Vermiform appendix (tissue), 1 donor: ENCODE measurements around the genes PLBD2 and RBM19.

GRCh38 chr12:113158106-113158632 lies 8.6 kb downstream of the CFAP73 start:
- PRO-cap, result no peak

DNA sequence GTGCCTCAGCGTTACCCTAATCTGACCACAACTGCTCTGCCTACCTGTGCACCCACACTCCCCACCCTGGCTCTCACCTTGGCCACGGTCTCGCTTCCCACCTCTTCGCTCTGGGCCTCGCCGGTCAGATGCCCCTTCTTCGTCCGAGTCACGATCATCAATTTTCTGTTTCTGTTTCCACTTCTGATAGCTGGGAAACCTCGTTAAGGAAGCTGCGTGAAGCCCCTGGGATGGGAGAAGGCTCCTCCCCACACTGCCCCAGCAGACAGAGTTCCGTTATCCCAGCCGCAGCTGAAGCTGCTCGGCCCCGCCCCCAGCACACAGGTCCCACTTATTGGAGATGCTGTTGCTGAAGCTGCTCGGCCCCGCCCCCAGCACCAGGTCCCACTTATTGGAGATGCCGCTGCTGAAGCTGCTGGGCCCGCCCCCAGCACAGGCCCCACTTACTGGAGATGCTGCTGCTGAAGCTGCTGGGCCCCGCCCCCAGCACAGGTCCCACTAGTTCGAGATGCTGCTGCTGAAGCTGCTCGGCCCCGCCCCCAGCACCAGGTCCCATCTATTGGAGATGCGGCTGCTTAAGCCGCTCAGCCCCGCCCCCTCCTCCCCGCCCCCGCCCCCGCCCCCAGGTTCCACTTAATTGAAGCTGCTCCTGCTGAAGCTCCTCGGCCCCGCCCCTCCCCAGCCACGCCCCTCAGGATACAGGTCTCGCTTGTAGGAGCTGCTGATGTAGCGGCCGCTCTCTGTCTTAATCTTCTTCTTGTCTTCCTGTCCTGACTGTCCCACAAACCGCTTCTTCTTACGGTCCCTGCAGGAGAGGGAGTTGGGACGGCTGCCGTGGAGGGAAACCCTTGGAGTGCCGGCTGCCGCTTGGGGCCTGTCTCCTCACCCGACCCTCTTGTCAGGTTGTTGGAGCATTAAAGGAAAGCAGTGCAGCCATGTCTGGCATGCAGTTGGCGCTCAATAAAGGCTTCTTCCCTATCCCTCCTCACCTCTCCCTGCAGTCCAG lies 12.0 kb downstream of the CFAP73 start:
- PRO-cap, result no peak

DNA sequence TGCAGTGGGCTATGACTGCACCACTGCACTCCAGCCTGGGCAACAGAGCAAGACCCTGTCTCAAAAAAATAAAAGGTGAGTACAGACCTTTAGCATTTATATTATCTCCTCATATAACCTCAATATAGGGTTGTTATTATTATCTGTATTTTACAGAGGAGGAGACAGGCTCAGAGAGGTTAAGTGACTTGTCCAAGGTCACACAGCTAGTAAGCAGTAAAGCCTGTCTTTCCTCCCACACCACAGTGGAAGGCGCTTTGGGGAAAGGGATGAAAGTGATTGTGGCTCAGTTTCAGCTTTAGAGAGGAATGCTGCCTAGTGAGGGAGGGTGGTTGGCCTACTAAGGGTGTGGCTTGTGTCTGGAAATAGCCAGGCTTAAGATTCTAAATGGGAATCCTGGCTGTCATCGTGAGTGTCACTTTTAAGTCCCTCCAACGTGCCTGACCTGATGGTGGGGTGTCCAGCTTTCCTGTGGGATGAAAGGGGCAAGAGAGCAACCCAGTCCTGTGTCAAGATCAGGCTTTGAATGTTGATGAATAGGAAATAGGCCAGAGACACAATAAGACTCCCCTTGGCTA lies 7.4 kb downstream of the TPCN1 start:
- PRO-cap, result no peak

GRCh38 chr12:113233839-113234344 lies 12.6 kb downstream of the TPCN1 start:
- PRO-cap, result no peak

- PRO-cap, result unidirectional peak, minus-strand start at chr12:113271993
Measured at GRCh38 chr12:113271707-113272908, 50.8 kb downstream of the TPCN1 start.

- PRO-cap, result no peak
Measured at GRCh38 chr12:113288167-113289050, 46.5 kb downstream of the SLC8B1 start.

GRCh38 chr12:113357992-113359335 lies at the start of gene PLBD2:
Gene PLBD2 (plus strand): TSS chr12:113358587.
- PRO-cap, result bidirectional peak, plus-strand start at chr12:113358590, minus-strand start at chr12:113358421

GRCh38 chr12:113392986-113393584 lies 10.6 kb downstream of the SDS start:
- PRO-cap, result no peak

- PRO-cap, result no peak
Measured at GRCh38 chr12:113899526-113900620, 66.3 kb downstream of the RBM19 start.

- PRO-cap, result no peak
Measured at GRCh38 chr12:113914023-113914436, 52.1 kb downstream of the RBM19 start.

- PRO-cap, result bidirectional peak, plus-strand start at chr12:113966535, minus-strand start at chr12:113966325
Measured at GRCh38 chr12:113966192-113966805, at the start of gene RBM19. Gene RBM19 (minus strand): TSS chr12:113966325.

DNA sequence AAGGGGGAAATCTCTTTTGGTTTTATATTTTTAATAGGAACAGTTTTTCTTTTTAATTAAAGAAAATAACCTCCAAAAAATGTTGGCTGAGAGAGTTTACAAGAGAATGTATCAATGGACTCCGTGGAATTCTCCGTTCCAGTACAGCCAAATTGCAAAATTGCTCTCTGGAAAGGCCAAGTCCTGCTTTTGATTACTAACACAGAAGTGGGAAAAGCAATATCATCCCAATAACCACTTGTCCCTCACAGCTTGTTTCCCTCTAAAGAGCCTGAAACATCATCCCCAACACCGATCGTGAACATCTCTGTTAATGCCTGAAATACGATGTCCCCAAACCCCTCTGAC lies 36.8 kb downstream of the TBX5 start:
- PRO-cap, result no peak

- PRO-cap, result no peak
Measured at GRCh38 chr12:114409457-114410027, 3.6 kb upstream of the TBX5 start.

DNA sequence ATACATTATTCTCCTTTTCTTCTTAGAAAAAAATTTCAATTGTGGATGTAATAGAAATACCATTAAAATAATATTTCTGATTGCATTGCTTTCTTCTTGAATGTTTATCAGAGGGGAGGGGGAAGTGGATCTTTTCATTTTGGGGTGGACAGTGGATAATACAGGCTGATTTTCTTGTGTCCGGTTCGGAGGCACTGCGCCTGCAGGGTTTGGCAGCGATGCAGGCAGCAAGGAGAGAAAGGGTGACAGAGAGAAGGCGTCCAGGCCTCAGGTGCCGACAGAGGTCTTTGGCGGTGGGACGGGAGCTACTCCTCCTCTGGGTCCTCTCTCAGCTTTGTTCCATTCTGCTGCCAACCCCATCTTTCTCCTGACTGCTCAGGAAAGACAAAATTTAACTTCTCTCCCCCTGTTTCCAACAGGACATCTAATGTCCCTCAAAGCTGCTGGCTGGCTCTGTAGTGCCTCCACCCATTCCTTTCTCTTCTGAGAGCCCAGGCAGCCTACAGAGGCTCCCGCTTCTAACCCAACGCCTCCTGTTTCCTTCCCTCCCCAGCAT lies 6.9 kb upstream of the TBX5 start:
- PRO-cap, result no peak

DNA sequence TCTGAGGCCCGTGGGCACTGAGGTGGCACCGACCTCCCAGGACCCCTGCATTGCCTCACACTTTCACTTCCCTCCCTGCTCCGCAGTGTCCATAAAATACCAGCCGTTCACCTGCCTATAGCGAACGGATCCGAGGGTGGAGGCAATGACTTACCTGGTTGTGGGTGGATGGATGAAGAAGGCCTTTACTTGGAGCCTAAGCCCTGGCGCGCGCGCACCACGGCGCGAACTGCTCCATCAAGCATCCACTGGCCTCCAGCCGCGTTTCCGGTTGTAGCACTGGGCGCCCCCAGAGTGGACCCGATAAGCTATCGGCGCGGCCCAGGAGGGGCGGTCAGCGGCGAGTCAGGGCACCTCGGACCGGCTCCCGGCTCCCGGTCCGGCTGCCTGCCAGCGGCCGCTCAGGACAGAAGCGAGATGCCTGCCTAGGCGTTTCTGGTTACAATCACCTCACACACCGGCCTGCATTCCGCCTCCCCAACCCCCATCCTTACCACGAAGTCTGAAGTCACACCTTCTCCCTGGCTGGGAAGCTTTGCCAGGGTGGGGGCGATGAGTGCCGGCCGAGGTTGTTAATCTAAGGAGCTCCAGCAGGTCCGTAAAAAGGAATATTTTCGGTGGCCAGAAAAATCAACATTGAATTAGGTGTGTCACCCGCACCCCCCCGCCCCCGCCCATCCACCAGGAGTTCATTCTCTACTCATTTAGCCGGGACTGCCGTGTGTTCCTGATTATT lies 42.6 kb upstream of the TBX5 start:
- PRO-cap, result no peak

- PRO-cap, result no peak
Measured at GRCh38 chr12:114682669-114683285, 1.2 kb downstream of the TBX3 start.

GRCh38 chr12:114683649-114683800 lies 450 bp downstream of the TBX3 start:
- PRO-cap, result unidirectional peak, minus-strand start at chr12:114683752

DNA sequence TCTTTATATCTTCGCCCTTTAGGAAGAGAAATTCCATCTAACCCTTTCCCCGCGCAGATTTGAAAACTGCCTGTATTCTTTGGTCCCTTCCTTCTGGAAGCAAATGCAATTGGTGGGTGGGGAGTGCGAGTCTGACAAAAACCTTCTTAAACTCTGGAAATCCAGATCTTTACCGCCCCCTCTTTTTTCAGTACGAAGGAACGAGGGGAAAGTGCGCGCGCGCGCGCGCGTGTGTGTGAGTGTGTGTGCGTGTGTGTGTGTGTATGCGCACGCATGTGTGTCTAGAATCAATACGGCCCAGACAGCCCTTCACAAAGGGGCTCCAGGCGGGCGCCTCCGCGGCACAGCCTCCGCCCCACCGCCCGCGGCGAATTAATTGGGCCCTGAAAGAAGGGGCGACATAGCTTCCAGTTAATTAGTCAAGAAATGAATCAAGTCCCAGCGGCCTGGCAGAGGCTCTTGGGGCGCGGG lies 14.0 kb upstream of the TBX3 start:
- PRO-cap, result no peak

DNA sequence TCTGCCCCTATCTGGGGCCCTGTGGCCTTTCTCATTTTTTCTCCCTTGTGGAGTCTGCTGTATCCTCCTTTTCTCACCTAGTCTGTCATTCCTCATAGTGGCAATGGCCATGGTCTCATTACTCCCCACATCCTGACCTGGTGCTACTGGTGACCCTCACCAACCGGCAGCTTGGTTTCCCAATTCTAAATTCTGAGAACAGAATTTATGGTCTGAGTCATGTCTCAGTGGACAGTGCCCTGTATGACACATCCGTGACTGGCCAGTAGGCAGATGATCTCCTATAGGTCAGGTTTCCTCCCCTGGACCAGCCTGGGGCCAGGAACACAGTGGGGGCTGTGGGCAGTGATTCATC lies 249.4 kb upstream of the TBX3 start:
- PRO-cap, result no peak

DNA sequence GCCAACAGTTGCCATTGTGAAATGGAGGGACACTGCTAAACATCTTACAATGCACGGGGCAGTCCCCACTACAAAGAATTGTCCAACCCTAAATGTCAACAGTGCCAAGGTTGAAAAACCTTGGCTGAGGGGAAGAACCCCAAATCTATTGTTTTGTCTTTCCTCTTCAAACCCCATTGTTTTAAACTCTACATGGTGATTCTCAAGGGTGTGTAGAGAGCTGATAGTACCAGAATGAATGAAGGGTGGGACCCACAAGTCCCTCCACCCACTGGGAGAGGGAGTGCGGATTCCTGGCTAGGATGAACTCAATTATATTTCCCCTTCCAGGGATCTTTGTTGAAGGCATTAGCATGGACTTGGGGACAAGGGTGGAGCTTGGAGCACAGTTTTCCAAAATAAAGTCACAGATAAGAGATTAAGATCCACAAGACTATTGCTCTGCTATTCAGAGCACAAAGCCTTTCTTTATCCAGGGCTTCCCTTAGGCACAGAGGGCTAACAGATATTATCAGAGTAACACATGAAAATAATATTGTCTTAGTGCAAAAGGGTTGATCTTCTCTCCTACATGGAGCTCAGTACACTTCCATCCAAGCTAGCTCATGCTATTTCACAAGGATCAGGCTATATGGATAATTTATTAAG lies 755.1 kb upstream of the TBX3 start:
- PRO-cap, result no peak